HepG2 (cell line): ENCODE measurements around the genes SNX19 and IGSF9B.

DNA sequence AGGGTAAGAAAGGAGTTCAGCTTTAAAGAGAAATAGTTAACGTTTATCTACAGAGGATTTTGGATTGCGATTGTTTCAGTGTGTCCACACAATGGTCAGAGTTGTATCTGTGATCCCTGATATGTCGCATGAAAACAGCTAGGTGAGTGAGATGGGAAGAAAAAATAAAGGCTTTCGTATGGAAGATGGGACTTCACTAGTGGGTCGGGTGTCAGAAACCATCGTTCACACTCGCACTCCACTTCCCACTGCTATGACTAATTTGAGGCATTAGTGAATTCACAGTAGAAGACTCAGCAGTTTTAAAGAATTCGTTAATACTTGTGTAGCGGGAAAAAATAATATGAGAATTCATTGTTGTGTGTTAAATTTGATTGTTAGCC, 1.6 kb downstream of the APLP2 start:
- RRBS, 2 experiments = no CpG with 5 or more reads among the region's 9 CpGs
CAGE:
- cytosol, long polyA minus RNA = no peak
- cytosol, long polyA plus RNA = no peak
- long polyA plus RNA = no peak
- nucleus, long polyA minus RNA = no peak
- nucleus, long polyA plus RNA = no peak

GRCh38 chr11:130123188-130124008, 36.2 kb upstream of the ST14 start:
- RRBS, 2 experiments = no CpG with 5 or more reads among the region's 35 CpGs
CAGE:
- cytosol, long polyA minus RNA = no peak
- cytosol, long polyA plus RNA = no peak
- long polyA plus RNA = no peak
- nucleus, long polyA minus RNA = no peak
- nucleus, long polyA plus RNA = no peak

DNA sequence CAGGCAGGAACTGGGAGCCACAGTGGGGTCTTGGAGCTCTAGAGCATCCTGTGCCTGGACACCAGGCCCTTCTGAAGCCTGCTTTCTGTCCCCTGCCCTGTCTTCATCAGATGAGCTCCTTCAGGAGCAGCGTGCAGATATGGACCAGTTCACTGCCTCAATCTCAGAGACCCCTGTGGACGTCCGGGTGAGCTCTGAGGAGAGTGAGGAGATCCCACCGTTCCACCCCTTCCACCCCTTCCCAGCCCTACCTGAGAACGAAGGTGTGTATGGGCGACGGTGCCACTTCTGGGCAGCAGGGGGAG, 24.2 kb upstream of the ST14 start:
- RRBS, 2 experiments = no CpG with 5 or more reads among the region's 7 CpGs
CAGE:
- cytosol, long polyA minus RNA = no peak
- cytosol, long polyA plus RNA = no peak
- long polyA plus RNA = no peak
- nucleus, long polyA minus RNA = no peak
- nucleus, long polyA plus RNA = no peak

DNA sequence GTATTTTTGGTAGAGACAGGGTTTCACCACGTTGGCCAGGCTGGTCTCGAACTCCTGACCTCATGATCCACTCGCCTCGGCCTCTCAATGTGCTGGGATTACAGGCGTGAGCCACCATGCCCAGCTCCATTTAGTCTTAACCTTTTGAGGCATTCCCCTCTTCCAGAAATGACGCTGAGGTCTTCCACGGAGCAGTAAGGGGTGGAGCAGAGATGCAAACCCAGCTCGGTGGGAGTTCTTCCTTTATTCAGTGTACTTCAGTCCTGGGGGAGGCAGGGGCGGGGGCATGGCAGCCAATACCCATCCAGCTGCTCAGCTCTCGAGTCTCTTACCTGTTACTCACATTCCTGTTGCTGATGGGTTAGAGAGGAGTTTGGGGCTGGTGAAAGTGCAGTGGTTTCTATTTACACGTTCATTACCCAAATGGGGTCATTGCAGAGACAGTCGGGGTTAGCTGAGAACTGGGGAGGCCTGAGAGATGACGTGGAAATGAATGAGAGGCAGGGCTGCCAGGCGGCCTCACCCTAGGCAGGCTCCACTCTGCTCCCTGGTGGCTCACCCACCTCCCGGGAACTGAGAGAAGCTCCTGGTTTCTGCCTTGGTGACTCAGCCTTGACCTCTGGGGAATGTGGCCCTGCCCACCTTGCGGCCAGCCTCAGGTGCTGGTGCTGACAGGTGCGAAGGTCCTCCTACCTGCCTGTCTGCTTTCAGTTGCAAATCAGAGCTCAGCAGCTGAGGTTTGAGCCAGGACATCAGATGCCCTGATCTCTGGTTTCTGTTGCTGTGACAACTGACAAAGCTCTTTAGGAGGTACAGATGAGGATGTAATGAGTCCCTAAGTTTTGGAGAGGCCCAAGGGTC, 13.4 kb upstream of the ST14 start:
- RRBS, 2 experiments = no CpG with 5 or more reads among the region's 17 CpGs
CAGE:
- cytosol, long polyA minus RNA = no peak
- cytosol, long polyA plus RNA = no peak
- long polyA plus RNA = no peak
- nucleus, long polyA minus RNA = no peak
- nucleus, long polyA plus RNA = no peak

- RRBS, 2 experiments = no CpG with 5 or more reads among the region's 8 CpGs
CAGE:
- cytosol, long polyA minus RNA = no peak
- cytosol, long polyA plus RNA = no peak
- long polyA plus RNA = no peak
- nucleus, long polyA minus RNA = no peak
- nucleus, long polyA plus RNA = no peak
Measured at GRCh38 chr11:130162507-130163243, 3.1 kb downstream of the ST14 start.

DNA sequence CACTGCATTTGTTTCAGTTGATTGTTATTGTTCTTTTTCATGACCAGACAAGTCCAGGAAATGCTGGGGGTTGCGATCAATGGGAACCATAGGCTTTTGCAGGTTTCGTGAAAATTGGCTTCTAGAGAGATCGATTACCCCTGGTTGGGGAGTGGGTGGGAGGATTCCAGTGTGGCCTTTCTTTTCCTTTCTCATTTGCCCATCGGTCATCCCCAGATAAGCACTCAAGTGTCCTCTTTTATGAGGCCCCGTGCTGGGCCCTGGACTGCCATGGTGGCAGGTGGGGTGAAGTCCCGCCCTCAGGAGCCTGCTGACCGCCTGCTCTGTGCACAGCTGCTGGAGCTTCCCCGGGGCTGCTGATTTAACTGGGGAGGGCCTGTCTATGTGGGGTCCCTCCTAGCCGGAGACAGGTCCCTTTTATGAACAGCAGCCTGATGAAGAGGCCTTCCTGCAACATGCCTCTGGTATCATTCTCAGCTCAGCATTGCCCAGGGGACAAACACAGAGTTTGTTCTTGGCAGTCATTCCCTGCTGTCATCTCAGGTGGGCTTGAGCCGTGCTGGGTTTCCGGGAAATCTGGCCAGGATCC, 19.8 kb downstream of the ST14 start:
- RRBS, 2 experiments = 100% methylated on average over 1 of the region's 11 CpGs; no CpG with 5 or more reads in 1 of the 2 experiments
CAGE:
- cytosol, long polyA minus RNA = no peak
- cytosol, long polyA plus RNA = no peak
- long polyA plus RNA = no peak
- nucleus, long polyA minus RNA = no peak
- nucleus, long polyA plus RNA = no peak

DNA sequence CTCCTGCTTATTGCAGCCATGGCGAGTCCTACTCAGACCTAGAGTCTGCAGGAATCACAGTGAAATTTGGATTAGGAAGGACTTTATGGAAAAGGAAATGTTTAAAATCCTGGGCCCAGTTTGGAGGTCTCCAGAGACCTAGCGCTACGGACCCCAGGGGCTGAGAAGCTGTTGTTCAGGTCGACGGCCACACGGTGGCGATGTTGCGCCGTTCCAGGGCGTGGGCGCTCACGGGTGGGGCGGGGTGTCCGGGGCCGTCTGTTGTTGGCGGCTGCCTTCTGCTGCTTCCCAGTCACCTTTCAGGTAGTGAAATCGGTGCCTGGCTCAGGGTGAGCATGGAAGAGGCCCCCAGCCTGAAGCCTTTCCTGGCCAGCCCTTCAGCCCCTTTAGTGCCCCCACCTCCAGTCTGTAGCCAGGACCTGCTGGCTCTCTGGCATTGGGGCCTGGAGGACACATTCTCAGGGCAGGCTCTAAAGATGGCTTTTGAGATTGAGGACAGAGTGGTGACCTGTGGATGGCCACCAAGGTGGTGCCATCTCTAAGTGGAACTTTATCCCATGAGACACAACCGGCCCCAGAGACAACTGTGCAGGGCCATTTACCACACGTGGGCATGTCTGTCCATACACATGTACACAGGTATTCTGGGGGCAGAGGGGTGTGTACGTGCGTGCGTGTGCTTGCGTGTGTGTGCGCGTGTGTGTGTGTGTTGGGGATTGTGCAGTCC, 53.6 kb downstream of the ST14 start:
- RRBS, 2 experiments = no CpG with 5 or more reads among the region's 25 CpGs
CAGE:
- cytosol, long polyA minus RNA = no peak
- cytosol, long polyA plus RNA = no peak
- long polyA plus RNA = no peak
- nucleus, long polyA minus RNA = no peak
- nucleus, long polyA plus RNA = no peak

DNA sequence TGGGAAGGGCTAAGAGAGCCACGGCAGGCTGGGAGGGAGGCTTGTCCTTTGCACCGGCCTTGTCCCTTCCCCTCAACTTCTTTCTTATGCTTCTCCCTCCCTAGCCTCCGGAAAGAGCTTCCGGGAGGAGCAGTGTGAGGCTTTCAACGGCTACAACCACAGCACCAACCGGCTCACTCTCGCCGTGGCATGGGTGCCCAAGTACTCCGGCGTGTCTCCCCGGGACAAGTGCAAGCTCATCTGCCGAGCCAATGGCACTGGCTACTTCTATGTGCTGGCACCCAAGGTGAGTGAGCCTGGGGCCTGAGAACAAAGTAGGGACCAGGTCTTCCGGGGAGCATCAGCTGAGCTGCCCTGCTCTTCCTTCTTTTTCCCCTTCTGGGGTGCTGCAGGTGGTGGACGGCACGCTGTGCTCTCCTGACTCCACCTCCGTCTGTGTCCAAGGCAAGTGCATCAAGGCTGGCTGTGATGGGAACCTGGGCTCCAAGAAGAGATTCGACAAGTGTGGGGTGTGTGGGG, 22.4 kb downstream of the ADAMTS15 start:
- RRBS, 2 experiments = 41 to 50% methylated on average over 6 to 9 of the region's 17 CpGs
CAGE:
- cytosol, long polyA minus RNA = no peak
- cytosol, long polyA plus RNA = no peak
- long polyA plus RNA = no peak
- nucleus, long polyA minus RNA = no peak
- nucleus, long polyA plus RNA = no peak

GRCh38 chr11:130523547-130523982, 75.1 kb downstream of the ADAMTS15 start:
- RRBS, 2 experiments = no CpG with 5 or more reads among the region's 11 CpGs
CAGE:
- cytosol, long polyA minus RNA = no peak
- cytosol, long polyA plus RNA = no peak
- long polyA plus RNA = no peak
- nucleus, long polyA minus RNA = no peak
- nucleus, long polyA plus RNA = no peak

DNA sequence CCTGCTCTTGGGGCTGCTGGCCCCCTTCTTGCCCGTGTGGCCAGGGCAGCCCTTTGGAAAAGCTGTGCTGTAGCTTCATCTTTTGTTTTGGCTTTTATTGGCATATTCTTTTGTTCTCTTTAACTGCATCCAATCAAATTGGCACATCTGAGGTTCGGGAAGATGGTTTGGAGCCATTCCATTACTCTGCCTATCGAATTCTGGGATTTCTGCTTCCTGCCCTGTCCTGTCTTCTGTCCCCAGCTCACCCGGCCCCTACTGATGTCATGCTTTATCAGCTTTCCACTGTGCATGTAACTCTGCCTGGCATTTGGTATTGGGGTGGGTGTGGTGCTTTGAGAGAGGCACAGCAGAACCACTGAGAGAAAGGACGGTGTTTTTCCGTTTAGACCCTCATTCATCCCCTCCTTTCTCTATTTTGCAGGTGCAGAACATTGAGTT, 80.4 kb downstream of the ADAMTS15 start:
- RRBS, 2 experiments = no CpG with 5 or more reads among the region's 6 CpGs
CAGE:
- cytosol, long polyA minus RNA = no peak
- cytosol, long polyA plus RNA = no peak
- long polyA plus RNA = no peak
- nucleus, long polyA minus RNA = no peak
- nucleus, long polyA plus RNA = no peak

DNA sequence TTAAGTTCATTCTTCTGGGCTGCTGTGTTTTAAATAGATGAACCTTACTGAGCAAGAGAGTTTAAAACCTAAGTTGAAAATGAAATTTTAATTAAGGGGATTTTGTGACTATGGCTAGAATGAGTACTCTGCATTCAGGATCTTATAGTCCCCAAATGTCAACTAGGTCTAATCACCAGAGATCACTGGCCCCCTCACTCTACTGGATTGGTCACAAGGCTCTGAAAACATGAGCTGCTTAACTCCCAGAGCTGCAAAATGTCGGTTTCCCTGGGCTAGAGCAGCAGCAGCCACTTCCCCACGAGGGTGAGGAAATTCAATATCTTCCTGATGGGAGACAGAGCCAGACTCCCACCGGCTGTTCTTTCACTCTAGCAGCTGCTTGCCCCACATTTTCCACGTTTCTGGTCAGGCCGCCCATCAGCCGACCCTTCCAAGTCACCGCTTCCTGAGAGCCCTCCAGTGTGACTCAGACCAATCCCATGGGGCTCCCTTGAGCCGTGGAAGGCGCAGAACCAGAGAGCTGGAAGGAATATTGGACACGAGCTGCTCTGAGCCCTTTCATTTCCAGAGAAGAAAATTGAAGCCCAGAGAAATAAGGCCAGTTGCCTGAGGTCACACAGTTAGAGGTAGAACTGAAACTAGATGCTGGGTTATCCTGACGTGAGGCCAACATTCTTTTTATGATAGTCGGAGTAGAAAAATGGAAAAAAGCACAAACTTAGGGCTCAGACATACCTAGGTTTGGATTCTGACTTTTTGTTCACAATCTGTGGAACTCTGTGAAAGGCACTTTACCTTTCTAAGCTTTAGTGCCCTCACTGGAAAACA, 227.0 kb downstream of the ADAMTS15 start:
- RRBS, 2 experiments = no CpG with 5 or more reads among the region's 12 CpGs
CAGE:
- cytosol, long polyA minus RNA = no peak
- cytosol, long polyA plus RNA = no peak
- long polyA plus RNA = no peak
- nucleus, long polyA minus RNA = no peak
- nucleus, long polyA plus RNA = no peak

GRCh38 chr11:130726017-130726723, 190.1 kb downstream of the SNX19 start:
- RRBS, 2 experiments = no CpG with 5 or more reads among the region's 9 CpGs
CAGE:
- cytosol, long polyA minus RNA = no peak
- cytosol, long polyA plus RNA = no peak
- long polyA plus RNA = no peak
- nucleus, long polyA minus RNA = no peak
- nucleus, long polyA plus RNA = no peak

DNA sequence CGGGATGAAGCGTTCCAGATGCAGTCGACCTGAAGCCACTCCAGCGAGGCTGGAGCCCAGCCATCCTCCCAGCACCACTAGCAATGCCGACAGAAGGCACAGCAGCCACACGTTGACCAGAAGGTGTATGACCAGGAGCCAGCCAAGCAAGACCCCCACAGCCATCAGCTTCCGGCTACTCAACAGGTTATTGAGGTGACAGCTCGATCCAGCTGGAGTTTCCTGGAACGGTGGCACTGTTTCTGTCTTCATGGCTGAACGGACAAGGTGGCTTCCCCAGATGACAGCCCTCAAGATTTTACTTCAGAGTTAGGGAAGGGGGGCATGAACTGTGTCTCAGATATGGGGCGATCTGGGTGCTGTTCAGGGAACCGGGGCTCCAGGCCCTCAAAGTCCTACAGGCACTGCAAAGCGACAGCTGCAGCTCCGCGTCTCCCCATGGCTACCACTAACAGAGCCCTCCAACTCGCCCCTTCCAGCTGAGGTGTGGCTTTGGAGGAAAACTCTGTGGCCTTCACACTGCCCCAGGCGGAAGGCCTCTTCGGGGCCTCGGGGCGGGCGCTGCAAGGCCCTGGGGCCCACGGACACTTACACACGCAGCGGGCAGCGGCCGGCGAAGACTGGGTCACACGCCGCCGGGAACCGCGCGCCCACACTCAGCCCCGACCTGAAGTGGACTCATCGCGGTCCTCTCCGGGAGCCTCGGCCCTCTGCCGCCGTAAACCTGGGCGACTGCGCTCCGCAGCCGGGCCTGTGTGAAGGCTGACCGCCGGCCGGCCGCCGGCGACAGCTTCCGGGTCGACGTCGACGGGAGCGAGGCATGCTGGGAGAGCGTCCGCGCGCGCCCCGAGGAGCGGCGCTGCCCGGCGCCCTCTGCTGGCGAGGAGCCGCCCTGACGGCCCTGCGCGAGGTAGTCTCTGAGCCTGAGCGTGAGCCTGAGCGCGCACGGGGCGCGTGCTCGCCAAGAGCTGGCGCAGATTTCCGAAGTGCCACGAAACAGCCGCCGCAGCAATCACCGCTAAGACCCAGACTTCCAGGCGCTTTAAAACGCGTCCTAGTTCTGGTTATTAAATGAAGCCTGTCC, at the start of gene SNX19:
Gene SNX19, minus strand, starts transcription at position 792 of the 1,084 bp plus-strand sequence.
- RRBS, 2 experiments = 39 to 41% methylated on average over 26 of the region's 87 CpGs
CAGE:
- cytosol, long polyA minus RNA = no peak
- cytosol, long polyA plus RNA = no peak
- long polyA plus RNA = no peak
- nucleus, long polyA minus RNA = no peak
- nucleus, long polyA plus RNA = no peak

GRCh38 chr11:131414372-131414785, 44.0 kb downstream of the NTM start:
- RRBS, 2 experiments = no CpG with 5 or more reads among the region's 2 CpGs
CAGE:
- cytosol, long polyA minus RNA = no peak
- cytosol, long polyA plus RNA = no peak
- long polyA plus RNA = no peak
- nucleus, long polyA minus RNA = no peak
- nucleus, long polyA plus RNA = no peak

- RRBS, 2 experiments = 15 to 21% methylated on average over 38 to 41 of the region's 104 CpGs
CAGE:
- cytosol, long polyA minus RNA = no peak
- cytosol, long polyA plus RNA = no peak
- long polyA plus RNA = no peak
- nucleus, long polyA minus RNA = no peak
- nucleus, long polyA plus RNA = no peak
Measured at GRCh38 chr11:133082579-133083661, 449.4 kb downstream of the OPCML start.

DNA sequence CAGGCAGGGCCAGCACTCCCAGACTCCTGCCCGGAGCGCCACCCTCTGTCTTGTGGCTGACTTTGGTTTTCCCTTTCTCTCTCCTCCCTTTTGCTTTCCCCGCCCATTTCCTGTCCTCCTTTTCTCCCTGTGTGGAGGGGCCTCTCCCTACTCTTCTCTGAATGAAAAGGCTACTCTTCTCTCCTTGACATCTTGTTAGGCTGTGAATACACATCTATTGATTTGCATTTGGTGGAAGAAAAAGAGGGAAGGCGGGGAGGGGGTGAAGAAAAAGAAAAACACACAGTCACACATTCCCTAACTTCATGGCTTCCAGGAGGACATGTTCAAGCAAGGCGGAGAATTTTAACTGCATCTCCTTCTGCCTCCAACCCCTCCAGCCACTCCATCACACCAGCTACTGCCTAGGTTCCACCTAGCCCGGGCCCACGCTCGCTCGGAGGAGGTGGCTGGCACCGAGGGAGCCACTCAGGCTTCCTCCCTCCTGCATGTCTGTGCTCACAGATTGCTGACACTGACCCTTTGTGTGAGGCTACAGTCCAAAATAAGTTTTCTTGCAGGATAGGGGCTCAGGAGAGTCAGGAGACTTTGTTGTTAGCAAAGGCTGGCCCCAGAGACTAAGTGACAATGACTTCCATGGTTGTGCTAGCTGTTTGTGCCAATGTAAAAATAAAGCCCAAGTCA, 9.3 kb upstream of the OPCML start:
- RRBS, 2 experiments = no CpG with 5 or more reads among the region's 10 CpGs
CAGE:
- cytosol, long polyA minus RNA = no peak
- cytosol, long polyA plus RNA = no peak
- long polyA plus RNA = no peak
- nucleus, long polyA minus RNA = no peak
- nucleus, long polyA plus RNA = no peak

- RRBS, 2 experiments = 18 to 20% methylated on average over 47 to 57 of the region's 113 CpGs
CAGE:
- cytosol, long polyA minus RNA = no peak
- cytosol, long polyA plus RNA = no peak
- long polyA plus RNA = no peak
- nucleus, long polyA minus RNA = no peak
- nucleus, long polyA plus RNA = no peak
Measured at GRCh38 chr11:133956613-133957839, at the start of gene IGSF9B. IGSF9B (minus strand) TSS chr11:133956968.

- RRBS, 2 experiments = 4 to 8% methylated on average over 6 of the region's 26 CpGs
CAGE:
- cytosol, long polyA minus RNA = no peak
- cytosol, long polyA plus RNA = no peak
- long polyA plus RNA = no peak
- nucleus, long polyA minus RNA = no peak
- nucleus, long polyA plus RNA = no peak
Measured at GRCh38 chr11:134032495-134033315, 36.2 kb upstream of the JAM3 start.

DNA sequence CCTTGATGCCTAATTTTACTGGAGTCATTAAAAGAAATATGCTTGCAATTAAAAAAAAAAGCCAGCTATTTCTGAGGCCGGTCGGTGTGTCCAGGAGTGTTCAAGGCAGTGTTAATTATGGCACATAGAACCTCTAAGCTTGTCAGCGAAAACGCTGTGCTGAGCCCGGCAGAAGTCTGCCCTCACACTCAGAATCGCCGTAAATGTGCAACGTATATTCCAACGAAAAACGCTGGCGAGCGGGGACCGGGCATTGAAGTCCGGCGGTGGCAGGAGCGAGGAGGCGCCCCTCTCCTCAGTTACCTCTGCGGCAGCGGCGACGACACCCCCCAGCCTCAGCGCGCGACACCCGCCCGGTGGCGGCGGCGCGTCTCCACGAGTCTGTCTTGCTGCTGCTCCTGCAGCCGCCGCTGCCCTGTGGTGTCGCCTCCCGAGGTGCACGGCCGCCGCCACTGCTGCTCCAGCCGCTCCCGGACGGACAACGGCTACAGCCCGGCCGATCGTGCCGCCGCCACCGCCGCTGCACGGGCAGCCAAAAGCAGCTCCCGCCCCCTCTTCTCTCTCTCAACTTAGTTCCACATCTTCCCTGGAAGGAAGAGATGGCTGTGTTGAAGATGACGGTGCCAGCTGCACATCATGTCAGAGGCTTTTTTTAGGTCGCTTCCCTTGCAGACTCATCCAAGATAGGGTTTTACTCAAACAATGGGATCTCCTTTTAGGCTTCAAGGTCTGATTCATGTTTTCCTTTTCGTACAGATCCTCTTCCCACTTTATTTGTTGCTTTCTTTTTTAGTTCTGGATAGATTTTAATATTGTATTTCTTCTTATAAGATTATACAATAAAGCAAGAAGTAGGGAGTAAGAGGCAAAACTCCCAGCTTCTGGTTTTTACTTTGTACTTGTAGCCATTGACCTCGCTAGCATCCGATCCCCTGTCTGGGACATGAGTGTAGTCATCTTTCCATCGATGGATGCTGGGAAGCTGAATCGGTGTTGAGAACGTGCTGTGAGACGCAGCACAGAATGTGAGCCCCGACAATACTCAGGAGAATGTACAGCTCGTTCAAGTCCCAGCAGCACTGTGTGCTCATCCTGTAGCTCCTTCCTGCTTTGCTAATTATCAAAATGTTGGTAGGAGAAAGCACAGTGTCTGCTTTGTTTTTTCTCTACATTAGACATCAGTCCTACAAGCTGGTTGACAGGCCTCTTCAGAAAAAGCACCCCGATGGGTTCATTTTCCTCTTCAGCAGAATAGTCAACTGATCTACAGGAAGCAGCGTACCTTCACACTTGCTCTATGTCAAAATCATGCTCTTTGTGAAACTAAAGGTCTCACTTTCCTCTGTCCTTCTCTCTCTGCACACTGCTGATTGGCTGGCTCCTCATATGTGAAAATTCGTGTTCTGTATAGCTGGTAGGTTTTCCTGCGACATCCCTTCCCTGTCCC, 56.3 kb downstream of the JAM3 start:
- RRBS, 2 experiments = 48 to 54% methylated on average over 18 of the region's 66 CpGs
CAGE:
- cytosol, long polyA minus RNA = no peak
- cytosol, long polyA plus RNA = no peak
- long polyA plus RNA = no peak
- nucleus, long polyA minus RNA = no peak
- nucleus, long polyA plus RNA = no peak

GRCh38 chr11:134225315-134225981, 977 bp downstream of the VPS26B start:
- RRBS, 2 experiments = 0 to under 1% methylated on average over 5 of the region's 34 CpGs
CAGE:
- cytosol, long polyA minus RNA = no peak
- cytosol, long polyA plus RNA = no peak
- long polyA plus RNA = no peak
- nucleus, long polyA minus RNA = no peak
- nucleus, long polyA plus RNA = no peak